Caco-2 (cell line): ENCODE measurements around a stretch of chr12.

- PRO-cap = no peak
- RRBS = no CpG with 5 or more reads among the region's 7 CpGs
These were observed 46.5 kb upstream of the YARS2 start for GRCh38 chr12:32802182-32802565.

GRCh38 chr12:32891952-32892656 is 4.5 kb downstream of the PKP2 start:
- PRO-cap = bidirectional peak, plus-strand start at chr12:32892236, minus-strand start at chr12:32892102
- RRBS = no CpG with 5 or more reads among the region's 8 CpGs

- PRO-cap = bidirectional peak, plus-strand start at chr12:32898152, minus-strand start at chr12:32898071
- RRBS = no CpG with 5 or more reads among the region's 5 CpGs
These were observed 1.3 kb upstream of the PKP2 start for GRCh38 chr12:32897897-32898327.

DNA sequence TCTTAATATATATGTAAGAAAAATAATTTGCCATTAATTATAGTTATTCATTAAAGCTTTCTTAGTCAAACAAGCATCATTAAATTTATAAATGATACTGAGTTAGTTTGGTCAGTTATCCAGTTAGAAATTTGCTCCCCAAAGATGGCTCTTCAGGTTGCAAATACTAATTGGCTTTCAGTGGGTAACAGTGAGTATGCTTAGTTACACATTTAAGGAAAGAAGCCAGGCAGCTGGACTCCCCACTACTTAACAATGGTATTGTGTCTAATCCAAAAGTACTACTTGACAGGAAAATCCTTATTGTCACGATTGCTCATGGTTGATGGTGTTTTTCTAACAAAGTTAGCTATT is 33.5 kb upstream of the ALG10 start:
- PRO-cap = no peak
- RRBS = no CpG with 5 or more reads among the region's 1 CpG

DNA sequence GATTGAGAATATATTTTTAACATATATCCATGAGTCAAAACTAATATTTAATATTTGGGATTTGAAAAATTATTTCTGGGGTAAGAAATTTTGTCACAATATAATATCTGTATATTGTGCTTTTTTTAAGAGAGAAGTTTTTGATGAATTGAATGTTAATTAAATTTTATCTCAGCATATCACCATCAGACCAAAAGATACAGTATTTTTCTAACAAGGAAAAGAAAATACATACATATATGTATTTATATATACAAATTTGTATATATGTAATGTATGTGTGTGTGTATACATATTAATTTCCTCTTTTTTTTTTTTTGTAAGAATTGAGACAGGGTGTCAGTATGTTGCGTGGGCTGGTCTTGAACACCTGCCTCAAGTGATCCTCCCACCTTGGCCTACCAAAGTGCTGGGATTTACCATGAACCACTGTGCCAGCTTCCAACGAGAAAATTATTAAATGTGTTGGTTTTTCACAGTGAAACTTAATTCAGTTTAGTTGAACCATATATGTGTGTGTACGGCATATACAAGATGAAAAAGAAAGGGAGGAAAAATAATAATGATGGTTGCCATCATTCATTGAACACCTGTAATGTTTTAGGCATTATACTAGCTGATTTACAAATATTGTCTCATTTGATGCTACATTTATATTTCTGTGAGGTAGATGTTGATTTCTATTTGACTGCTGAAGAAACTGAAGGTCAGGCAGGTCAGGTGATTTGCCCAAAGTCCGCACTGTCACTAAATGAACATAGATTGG is 10.3 kb downstream of the ALG10 start:
- PRO-cap = no peak
- RRBS = no CpG with 5 or more reads among the region's 4 CpGs

- PRO-cap = no peak
- RRBS = no CpG with 5 or more reads among the region's 1 CpG
These were observed 847.7 kb upstream of the ALG10B start for GRCh38 chr12:37468916-37469134.

DNA sequence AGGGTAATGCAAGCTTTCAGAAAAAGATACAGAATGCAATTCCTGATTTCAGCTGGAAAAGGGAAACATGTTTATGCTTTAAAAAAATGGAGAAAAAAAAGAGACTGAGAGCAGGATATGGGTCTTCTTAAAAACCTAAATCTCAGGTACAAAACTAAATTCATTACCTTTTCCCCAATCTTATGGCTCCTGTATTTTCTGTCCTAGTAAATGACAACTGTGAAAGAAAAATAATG is 23.7 kb downstream of the CPNE8 start:
- PRO-cap = no peak

GRCh38 chr12:38906434-38907273 is 1.3 kb upstream of the CPNE8 start:
- PRO-cap = bidirectional peak, plus-strand start at chr12:38906851, minus-strand start at chr12:38906715; unidirectional peak, minus-strand start at chr12:38907040
- RRBS = 4% methylated on average over 7 of the region's 39 CpGs

GRCh38 chr12:39339935-39340470 is 102.9 kb downstream of the KIF21A start:
- PRO-cap = no peak
- RRBS = no CpG with 5 or more reads among the region's 3 CpGs

GRCh38 chr12:39340818-39341205 is 102.1 kb downstream of the KIF21A start:
- PRO-cap = no peak
- RRBS = no CpG with 5 or more reads among the region's 1 CpG

DNA sequence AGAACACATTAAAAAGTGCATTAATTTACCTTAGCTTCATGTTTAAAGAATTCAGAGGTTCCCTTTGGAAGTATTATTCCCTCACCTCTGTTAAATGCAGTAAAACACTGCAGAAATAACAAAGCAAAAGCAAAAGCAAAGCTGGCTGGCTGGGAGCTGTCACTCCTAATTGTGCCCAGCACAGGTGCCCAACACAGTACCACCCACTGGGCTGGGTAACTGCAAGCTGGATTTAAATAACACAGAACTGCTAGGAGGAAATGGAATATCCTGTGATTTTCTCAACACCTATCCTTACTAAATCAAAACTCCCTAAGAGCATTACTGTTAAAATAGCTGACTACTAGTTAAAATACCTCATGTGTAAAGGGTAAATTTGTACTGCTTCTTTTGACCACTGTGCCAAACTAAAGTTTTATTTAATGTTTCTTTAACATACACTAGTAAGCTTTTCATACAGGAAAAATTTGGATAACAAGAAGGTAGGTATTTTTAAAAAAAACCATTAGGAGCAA is 72.5 kb downstream of the SLC2A13 start:
- PRO-cap = no peak

- PRO-cap = no peak
- RRBS = 4% methylated on average over 21 of the region's 35 CpGs
These were observed 1.1 kb downstream of the SLC2A13 start for GRCh38 chr12:40104661-40105388.

GRCh38 chr12:40827722-40828121 is 135.5 kb downstream of the CNTN1 start:
- PRO-cap = no peak
- RRBS = no CpG with 5 or more reads among the region's 9 CpGs

- PRO-cap = no peak
- RRBS = 15% methylated on average over 19 of the region's 45 CpGs
These were observed 212.2 kb downstream of the GXYLT1 start for GRCh38 chr12:41932245-41933070.

DNA sequence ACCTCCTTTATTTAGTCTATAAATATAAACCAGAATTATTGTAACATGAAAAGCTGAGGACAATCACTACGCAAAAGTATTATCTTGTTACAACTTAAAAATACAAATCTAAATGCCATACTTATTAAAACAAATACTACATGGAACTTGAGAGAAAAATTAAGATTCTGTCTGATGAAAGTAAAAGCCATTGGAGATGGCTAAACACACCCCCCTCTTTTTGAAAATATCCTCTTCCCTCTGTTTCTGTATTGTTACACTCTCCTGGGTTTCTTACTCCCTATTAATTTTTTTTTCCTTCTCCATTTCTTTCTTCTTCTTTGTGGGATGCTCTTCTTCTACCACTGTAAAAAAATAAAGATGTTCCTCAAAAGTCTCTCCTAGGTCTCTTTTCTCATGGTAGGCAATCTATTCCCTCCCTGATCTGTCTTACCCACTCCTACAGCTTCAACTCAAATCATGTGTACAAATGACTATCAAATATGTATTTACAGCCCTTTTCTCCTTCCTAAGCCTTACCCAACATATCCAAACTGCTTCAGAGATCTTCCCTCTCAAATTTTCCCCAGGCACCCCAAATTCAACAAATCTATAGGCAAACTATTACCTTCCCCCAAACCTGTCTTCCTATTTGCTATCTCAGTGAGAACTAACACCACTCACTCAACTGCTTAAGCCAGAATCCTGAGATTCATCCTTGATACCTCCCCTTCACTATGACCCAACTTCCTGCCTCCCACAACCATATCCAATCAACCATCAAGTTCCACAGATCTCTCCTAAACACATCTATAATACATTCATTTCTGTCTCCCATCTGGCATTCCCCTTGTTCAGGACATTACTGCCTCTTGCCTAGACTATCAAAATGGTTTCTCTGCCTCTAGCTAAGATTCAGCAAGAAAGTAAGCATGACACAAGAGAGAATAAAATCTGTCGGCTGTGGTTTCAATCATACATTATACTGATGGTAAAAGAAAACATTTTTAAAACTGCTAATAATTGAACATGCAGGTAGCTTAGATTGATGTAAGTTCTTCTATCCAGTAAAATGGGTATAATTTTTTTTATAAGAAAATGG is 21.5 kb downstream of the YAF2 start:
- PRO-cap = no peak
- RRBS = no CpG with 5 or more reads among the region's 2 CpGs

DNA sequence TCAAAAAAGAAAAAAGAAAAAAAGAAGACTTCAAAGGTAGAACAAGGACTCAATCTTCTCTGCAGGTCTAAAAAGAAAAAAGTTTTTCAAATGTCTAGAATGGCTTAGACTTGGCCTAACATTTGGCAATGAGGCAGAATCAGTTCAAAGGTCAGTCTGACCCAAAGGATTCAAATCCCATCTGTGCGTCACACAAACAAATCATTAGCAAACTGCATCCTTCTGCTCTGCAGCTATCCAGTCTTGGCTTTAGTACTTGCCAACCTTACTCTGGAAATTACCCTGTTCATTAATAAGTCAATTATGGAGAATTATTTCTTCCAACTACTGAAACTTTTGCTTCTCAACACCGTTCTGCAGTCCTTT is 3.1 kb downstream of the YAF2 start:
- PRO-cap = no peak
- RRBS = no CpG with 5 or more reads among the region's 2 CpGs

GRCh38 chr12:42469244-42469758 is 120.2 kb downstream of the PRICKLE1 start:
- PRO-cap = no peak
- RRBS = no CpG with 5 or more reads among the region's 6 CpGs

DNA sequence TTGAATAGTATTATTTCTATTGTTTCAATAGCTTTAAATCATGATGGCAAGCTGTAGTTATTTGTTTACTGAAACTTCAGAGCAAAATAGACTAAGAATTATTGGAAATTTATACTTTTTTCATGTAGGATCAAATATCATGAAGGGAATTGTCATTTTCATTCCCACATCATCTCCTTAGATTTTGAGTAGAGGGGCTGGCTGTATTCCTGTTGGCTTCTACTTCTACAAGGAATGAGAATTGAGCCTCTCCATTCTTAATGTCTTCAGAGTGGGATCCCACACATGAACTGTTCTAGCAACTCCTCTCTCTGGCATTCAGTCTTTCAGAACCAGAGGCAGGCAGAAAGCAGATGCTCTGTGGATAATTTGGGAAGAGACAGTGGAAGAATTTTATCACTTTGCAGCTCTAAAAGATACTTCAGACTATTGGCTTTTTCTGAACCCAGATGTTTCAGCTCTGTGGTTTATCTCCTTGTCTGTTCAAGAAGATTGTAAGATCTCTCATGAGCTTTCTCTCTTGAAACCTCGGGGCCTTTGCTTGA is 106.7 kb upstream of the PRICKLE1 start:
- PRO-cap = no peak
- RRBS = no CpG with 5 or more reads among the region's 1 CpG

- PRO-cap = bidirectional peak, plus-strand start at chr12:42969615, minus-strand start at chr12:42969410
- RRBS = no CpG with 5 or more reads among the region's 5 CpGs
These were observed 379.8 kb upstream of the PRICKLE1 start for GRCh38 chr12:42969213-42969875.

GRCh38 chr12:43836684-43837015 is 769 bp downstream of the TMEM117 start:
- PRO-cap = unidirectional peak, minus-strand start at chr12:43836777
- RRBS = no CpG with 5 or more reads among the region's 3 CpGs